ENCODE data around the genes TUBB8B and CETN1.

GRCh38 chr18:49331-50054 lies at the start of gene TUBB8B:
Gene TUBB8B (minus strand): TSS chr18:49615.
- RRBS: 89% methylated on average over 2 of the region's 36 CpGs

DNA sequence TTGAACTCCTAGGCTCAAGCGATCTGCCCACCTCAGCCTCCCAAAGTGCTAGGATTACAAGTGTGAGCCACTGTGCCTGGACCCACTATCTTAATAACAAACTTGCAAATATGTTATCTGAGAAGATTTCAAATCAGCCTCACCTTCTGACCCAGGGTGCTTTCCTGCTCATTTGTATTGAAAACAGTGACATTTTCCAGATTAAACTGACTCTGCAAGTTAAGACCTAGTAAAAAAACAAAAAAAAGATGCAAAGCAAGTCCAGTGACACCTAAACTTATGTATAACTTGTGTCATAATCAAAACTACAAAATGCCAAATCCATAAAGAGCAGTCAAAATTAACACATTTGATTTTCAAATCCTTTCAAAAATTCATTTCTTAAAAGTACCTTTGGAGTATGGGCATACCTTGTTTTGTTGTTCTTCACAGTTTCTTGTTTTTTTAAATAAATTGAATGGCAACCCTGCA lies 13.7 kb downstream of the THOC1 start:
- RRBS: no CpG with 5 or more reads among the region's 1 CpG

- RRBS: no CpG with 5 or more reads among the region's 9 CpGs
These were observed 51.0 kb downstream of the COLEC12 start for GRCh38 chr18:449356-450016.

DNA sequence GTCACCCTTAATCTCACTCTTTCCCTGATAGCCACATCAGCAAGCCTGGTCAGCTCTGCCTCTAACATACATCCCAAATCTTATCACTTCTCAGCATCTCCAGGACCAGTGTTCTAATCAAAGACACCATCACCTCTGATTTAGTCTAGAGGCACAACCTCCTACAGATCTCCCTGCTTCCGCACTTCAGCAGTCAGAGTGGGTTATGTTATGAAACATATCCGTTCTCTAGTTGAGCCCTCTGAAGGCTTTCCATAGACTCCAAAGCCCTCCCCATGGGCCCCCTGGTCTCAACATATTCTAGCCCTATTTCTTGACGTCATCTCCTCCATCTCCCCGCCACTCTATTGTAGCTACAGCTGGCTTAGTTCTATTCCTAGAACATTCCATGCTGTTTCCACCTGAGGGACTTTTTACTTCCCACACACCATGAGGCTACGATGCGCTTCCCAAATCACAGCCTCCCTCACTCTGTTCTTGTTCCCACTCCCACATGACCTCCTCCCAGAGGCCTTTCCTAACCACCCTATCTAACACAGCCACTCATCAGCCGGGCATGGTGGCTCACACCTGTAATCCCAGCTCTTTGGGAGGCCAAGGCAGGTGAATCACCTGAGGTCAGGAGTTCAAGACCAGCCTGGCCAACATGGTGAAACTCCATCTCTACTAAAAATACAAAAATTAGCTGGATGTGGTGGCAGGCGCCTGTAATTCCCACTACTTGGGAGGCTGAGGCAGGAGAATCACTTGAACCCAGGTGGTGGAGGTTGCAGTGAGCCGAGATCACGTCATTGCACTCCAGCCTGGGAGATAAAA lies 46.4 kb downstream of the COLEC12 start:
- RRBS: no CpG with 5 or more reads among the region's 10 CpGs

DNA sequence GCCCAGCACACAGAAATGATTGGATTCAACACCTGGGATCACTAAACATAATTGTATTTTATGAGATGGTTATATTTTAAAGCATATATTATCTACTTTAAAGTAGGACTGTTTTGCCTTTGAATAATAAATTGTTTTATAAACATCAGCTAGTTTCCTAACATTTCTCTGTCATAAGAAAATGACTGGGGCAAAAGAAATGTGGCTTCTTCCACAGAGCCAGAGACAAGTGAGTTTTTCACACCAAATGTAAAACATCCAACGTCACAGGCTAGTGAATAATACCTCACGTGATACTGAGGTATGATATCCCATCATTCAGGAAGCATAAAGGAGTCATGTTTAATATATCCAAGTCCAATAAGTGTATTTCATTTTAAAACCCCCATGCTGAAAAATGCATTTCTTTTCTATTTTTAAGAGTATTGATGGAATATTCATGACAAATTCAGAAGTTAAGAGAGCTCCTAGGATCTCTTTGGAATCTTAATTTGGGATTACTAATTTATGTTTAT lies 5.9 kb downstream of the COLEC12 start:
- RRBS: no CpG with 5 or more reads among the region's 2 CpGs

DNA sequence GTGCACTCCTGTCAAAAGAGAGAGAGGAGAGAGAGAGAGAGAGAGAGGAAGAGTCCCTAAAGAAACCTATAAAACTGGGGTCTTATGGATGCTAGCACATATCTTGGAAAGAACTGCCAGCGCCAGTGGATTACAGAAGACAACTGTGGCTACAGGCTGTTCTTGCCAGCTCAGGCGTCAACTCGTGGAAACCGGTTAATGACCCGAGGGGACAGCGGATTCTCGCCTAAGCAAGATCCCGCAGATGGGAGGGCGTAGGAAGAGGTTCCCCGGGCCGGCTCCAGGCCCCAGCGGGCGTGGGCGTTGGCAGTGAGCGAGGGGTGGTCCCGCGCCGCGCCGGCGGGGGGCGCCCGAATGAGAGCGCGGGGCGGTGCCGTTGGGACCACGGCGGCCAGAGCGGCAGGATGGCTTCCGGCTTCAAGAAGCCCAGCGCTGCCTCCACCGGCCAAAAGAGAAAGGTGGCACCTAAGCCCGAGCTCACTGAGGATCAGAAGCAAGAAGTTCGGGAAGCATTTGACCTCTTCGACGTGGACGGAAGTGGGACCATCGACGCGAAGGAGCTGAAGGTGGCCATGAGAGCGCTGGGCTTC lies at the start of gene CETN1:
CETN1 (plus strand) TSS at position 376 of the 590 bp plus-strand sequence.
- RRBS: 95% methylated on average over 17 of the region's 42 CpGs

- RRBS: no CpG with 5 or more reads among the region's 5 CpGs
These were observed 2.0 kb downstream of the TYMS start for GRCh38 chr18:659517-659803.

- RRBS: 1% methylated on average over 5 of the region's 38 CpGs
These were observed 2.0 kb downstream of the ADCYAP1 start for GRCh38 chr18:906591-907135.

DNA sequence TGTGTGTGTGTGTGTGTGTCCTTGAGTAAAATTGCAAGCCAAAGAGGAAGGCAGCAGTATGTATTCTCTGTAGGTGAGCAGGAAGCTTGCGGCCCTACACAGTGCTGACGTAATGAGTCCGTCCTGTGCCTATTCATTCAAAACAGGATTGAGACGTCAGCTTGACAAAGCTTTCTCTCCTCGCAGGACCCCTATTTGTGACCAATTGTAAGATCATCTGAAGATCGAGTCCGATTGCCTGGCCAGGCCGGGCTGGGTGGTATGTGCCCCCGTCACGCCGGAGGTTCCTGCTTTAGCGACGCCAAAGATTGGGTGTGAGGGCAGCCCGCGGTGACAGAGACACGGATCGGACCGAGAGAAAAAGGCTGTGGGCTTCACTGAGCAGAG lies 220.3 kb downstream of the METTL4 start:
- RRBS: no CpG with 5 or more reads among the region's 18 CpGs

- RRBS: no CpG with 5 or more reads among the region's 7 CpGs
These were observed 1.8 kb downstream of the METTL4 start for GRCh38 chr18:2569447-2569972.

- RRBS: no CpG with 5 or more reads among the region's 3 CpGs
These were observed 52.1 kb downstream of the SMCHD1 start for GRCh38 chr18:2707459-2708106.

- RRBS: no CpG with 5 or more reads among the region's 6 CpGs
These were observed 80.2 kb downstream of the SMCHD1 start for GRCh38 chr18:2735403-2736381.

DNA sequence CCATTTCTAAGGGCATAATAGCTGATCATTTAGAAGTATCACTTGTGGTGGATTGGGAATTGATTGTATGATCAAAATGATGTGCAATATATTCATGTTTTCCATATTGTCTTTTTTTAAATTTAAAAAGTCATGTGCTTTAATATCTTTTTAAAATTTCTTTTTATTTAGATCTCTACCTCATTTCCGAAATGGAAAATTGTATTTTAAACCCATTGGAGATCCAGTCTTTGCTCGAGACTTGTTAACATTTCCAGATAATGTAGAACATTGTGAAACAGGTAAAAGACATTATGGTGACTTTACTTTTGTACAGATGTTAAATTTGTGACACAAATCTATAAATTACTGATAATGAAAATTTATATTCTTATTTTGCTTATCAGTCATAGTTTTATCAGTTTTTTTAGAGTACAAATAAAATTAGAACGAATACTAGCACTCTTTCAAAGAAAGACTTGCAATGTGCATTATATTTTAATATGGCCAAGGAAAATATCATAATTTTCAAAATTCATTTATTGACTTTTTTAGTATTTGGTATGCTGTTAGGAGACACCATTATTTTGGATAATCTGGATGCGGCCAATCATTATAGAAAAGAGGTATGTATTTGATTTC lies 69.1 kb upstream of the EMILIN2 start:
- RRBS: no CpG with 5 or more reads among the region's 4 CpGs

GRCh38 chr18:2856466-2856915 lies 9.7 kb downstream of the EMILIN2 start:
- RRBS: no CpG with 5 or more reads among the region's 10 CpGs

DNA sequence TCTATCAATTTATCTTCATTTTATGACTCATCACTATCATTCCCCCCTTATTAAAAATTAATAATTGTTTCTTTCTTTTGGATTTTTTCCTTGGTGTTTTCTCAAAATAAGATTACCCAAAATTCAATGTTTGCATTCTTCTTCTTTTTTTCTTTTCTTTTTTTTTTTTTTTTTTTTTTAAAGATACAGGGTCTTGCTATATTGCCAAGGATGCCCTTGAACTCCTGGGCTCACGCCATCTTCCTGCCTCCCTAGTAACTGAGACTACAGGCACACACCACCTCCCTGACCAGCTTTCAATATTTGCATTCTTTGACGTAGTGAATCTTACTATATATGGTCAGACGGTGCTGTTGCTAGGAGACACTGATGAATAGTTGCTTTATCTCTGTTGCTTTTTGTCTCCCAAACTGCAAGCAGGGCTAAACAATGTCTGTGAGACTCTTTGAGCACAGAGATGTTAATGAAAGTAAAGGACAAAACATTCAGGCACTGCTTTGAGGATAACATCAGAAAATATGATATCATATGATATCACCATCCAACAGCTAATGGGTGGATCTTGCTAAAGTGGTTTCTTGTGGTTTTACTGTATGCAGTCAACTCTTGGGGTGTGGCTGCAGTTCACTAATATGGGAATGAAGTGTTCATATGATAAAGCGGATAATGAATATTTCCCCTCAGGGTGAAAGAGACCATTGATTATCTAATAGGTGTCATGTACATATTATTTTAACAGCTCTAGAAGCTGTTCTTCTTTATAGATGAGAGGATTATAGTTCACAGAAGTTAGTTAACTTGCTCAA lies 42.9 kb downstream of the EMILIN2 start:
- RRBS: no CpG with 5 or more reads among the region's 4 CpGs

DNA sequence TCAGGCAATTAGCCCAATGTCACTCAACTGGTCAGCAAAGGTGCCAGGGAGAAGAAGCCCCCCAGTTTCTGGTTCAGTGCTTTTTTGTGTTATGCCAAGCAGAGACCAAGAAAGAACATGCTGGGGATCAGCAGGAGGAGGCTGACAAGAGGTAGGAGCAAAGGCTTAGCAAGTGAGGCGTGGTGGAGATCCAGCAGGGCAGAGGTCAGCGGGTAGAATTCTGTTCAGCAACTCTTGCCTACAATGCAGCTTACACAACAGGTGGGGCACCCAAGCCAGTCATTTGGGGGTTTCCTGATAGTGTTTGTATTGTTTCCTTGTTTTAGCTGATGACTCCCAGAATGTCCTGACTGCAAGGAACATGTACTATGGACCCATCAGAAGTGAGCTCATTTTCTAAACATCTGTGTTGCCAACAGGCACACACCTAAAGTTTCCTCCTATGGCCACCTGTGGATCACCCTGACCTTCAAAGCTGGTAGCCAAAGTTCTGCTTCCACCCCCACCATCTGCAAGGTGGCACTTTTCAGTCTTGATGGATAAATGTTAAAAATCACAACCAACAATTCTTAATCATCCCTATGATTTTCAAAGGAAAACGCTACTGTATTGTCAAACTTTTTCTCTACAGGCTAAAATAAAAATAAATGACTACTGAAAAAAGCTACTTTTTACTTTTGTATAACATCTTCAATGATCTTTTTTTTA lies 28.0 kb downstream of the LPIN2 start:
- RRBS: no CpG with 5 or more reads among the region's 3 CpGs

- RRBS: 1% methylated on average over 35 of the region's 72 CpGs
These were observed 549 bp downstream of the LPIN2 start for GRCh38 chr18:3012219-3012971.

DNA sequence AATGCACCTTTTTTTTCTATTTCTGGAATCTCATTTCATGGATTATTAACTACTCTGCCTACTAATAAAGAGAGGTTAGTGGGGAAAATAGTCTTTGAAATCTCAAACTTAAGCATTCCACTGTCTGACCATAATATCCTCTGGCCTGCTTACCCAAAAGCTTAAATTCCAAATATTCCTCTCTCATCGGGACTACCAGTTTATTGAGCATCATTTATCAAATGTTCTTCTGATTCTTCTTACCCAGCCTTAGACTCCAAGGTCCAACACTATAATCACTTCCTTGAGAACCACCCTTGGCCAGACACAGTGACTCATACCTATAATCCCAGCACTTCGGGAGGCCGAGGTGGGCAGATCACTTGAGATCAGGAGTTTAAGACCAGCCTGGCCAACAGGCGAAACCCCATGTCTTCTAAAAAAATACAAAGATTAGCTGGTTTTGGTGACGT lies 38.6 kb upstream of the LPIN2 start:
- RRBS: no CpG with 5 or more reads among the region's 5 CpGs

GRCh38 chr18:3056000-3056261 lies 43.0 kb upstream of the LPIN2 start:
- RRBS: no CpG with 5 or more reads among the region's 1 CpG

- RRBS: 22% methylated on average over 3 of the region's 7 CpGs
These were observed 81.1 kb upstream of the LPIN2 start for GRCh38 chr18:3093900-3094593.

Data from cardiac fibroblast (primary cell).